Thyroid gland (tissue), 7 donors: ENCODE data around the gene FEM1C.

DNA sequence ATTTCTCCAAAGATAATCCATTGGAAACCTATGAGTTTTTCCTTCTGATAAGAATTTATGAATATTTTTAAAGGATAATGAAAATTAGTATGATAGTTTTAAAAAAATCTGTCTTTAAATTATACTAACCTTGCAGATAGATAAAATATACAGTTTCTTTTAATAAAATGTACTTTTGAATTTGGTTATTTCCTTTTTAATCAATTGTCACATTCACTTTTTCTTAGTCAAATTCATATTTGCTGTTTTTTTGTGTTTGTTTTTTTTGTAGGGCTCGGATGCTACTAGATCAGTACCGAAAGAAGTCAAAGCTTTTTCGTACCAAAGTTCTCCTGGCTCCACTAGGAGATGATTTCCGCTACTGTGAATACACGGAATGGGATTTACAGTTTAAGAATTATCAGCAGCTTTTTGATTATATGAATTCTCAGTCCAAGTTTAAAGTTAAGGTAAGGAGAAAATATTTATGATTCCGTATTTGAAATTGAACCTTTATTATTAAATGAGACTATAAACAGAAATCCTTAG lies 84.9 kb downstream of the MAN2A1 start:
- PRO-cap, 2 experiments: no peak in any of the 2 experiments
- RAMPAGE, long total RNA, 5 experiments: no peak in any of the 5 experiments

DNA sequence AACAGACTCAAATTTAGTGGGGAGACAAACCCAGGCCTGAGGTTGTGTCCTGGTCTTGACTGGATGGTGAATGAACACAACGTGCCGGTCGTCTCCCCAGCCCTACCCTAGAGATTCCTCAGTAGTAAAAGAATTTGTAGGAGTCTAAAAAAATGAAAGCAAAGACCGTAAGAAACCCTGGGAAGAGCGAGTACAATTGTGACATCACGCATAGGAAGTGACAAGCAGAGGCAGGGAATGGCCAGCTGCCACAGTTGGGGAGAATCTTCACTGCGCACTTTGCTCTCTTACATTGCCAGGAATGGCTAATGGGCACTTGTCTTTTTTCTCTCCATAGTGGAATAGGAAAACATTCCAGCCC lies 302.5 kb downstream of the MAN2A1 start:
- PRO-cap, 2 experiments: no peak in any of the 2 experiments
- RAMPAGE, long total RNA, 5 experiments: no peak in any of the 5 experiments

GRCh38 chr5:110737988-110738439 lies 793 bp upstream of the SLC25A46 start:
- PRO-cap, 2 experiments: no peak in any of the 2 experiments
- RAMPAGE, long total RNA, 5 experiments: no peak in any of the 5 experiments

DNA sequence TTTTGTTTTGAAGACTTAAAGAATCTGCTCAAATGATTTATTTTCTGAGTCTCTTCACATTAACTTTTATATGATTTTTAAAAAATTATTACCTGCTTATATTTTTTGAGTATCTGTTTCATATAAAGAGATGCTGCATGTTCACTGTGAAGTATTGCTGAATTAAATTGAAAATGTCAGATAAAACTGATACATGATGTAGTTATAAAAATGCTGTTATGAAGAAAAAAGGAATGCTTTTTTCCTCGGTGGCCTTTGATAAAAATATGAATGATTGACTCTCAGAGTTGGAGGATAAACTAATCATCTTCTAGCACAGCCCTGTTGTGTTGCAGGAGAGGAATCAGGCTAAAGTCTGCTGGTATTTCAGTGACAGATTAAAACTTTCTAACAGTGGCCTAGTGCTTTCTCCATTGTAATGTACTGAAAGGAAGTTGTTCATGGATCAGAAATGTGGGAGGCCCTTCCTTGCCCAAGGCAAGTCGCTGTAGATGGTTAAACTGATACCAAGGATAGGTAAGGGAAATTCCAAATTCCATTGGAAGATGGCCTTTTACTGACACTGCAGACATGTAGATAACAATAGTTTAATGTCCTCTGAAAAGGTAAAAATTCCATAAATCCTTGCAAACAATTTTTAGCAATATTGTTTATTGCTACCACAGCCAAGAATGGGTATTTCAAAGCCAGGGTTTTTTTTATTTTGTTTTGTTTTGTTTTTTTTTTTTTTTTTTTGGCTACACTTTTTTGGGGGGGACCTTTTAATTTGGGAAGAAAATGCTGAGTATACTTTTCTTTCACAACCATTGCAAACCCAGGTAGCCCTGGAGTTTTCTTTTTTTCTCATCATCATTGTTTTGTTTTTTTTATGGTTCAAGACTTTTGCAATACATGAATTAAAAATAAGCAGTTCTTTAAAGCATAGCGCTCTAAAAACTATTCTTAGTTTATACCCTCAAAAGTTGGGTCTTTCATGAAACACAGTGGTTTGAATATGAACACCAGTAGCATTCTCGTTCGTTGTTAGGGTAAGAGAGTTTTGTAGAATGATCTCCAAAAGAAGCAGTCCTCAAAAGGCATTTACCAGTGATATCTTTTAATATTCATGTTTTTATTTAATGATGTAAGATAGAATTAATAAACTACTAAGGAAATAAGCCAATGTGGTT lies 35.4 kb downstream of the WDR36 start:
- PRO-cap, 2 experiments: no peak in any of the 2 experiments
- RAMPAGE, long total RNA, 5 experiments: no peak in any of the 5 experiments

- PRO-cap, 2 experiments: no peak in any of the 2 experiments
- RAMPAGE, long total RNA, 5 experiments: no peak in any of the 5 experiments
Observed at GRCh38 chr5:111402615-111403113, 109.7 kb downstream of the STARD4 start.

DNA sequence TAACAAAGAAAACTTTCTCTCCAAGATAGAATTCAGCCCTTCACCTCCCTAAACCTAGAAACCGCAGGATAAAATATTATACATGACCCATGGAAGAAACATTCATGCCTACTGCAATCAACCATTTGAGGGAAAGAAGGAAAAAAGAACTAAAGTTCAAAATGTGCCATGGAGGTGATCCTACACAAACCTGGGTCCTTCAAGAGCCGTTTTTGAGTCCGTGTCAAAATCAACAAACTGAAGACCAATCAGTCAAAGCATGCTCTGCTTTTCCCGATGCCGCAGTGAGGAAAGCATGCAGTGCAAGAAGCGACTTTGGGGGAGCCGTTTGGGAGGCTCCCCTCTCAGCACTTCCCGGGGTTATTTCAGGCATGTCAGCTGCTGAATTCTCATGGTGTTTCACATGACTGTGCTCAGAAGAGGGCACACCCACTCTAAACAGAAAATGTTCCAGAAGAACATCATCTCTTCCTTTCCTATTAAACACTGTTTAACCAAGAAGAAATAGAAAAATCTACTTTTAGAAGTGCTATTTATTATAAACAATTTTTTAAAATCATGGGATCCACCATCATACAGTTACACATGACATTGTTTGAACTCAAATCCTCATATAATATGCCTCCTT lies 125.5 kb downstream of the EPB41L4A start:
- PRO-cap, 2 experiments: peak in 1 of 2 experiments; most common minus-strand start position 286 of the sequence (in 1)
- RAMPAGE, long total RNA, 5 experiments: no peak in any of the 5 experiments

DNA sequence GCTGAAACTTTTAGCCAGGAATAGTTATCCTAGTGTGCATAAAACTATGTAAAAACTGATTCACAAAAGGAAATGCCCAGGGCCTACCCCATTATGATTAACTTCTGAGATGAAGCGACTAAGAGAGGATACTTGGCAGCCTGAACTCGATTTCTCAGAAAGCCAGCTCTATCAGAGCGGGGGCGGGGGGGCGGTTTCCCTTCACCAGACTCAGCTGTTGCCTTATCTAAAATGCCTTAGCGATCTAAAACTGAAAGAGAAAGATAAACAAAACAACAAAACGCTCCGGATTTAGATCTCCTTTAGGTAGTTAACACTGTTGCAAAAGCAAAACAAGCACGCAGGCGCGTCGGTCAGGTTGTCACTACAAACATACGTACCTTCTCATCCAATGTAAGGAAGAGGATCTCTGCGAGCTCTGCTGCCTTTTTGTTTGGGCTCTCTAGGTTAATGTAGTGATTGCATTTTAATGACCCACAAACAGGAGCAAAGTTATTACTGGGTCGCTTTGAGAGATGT lies 1.2 kb downstream of the EPB41L4A start:
- PRO-cap, 2 experiments: peak in 2 of 2 experiments; most common plus-strand start position 391 of the sequence (in 1); most common minus-strand start position 148 of the sequence (in 1)
- RAMPAGE, long total RNA, 5 experiments: no peak in any of the 5 experiments

- PRO-cap, 2 experiments: no peak in any of the 2 experiments
- RAMPAGE, long total RNA, 5 experiments: no peak in any of the 5 experiments
Observed at GRCh38 chr5:112817721-112818148, 43.4 kb upstream of the SRP19 start.

- PRO-cap, 2 experiments: no peak in any of the 2 experiments
- RAMPAGE, long total RNA, 5 experiments: no peak in any of the 5 experiments
Observed at GRCh38 chr5:113053391-113053997, 76.9 kb downstream of the DCP2 start.

DNA sequence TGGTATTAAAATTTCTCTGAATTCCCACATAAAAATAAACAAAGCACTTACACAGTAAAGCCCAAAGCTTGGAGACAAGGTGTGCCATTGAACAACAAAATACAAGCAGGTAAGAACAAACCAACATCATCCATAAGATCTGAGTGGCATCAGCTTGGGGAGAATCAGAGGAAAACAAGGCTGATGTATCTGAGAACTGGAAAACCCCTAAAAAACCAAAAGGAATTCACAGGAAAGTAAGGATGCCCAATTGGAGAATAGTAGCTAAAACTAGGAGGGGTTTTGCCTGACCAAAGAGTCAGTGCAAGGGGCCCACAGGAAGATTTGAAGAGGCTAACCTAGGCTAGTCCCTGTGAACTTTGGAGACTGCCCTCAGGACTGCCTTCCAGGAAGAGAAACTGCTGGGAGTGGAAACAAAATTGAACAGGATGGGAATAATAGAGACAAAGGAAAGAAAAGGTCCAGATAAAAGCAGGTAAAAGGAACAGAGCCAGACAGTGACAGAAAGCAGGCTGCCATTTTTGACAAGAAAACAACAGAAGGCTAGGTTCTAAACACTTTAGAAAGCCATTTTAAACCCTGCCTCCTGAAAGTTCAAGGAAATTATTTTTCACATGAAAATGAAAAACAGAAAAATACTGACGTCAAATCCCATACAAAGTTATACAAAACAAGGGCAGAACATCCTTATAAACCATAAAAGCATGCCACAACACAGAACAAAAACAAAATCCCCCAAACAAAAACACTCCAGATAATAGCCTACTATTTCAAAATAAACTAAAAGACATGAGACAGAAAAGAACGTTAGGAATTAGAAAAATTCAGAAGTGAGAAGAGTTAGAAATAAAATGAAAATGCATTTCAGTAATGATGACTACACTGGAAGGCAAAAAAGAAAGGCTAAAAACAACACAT lies 173.4 kb downstream of the DCP2 start:
- PRO-cap, 2 experiments: no peak in any of the 2 experiments
- RAMPAGE, long total RNA, 5 experiments: no peak in any of the 5 experiments

- PRO-cap, 2 experiments: peak in 1 of 2 experiments; most common plus-strand start chr5:113250471 (in 1); most common minus-strand start chr5:113250336 (in 1)
- RAMPAGE, long total RNA, 5 experiments: no peak in any of the 5 experiments
Observed at GRCh38 chr5:113250127-113251028, 184.4 kb downstream of the TSSK1B start.

- PRO-cap, 2 experiments: no peak in any of the 2 experiments
- RAMPAGE, long total RNA, 5 experiments: no peak in any of the 5 experiments
Observed at GRCh38 chr5:113458005-113458256, 23.1 kb upstream of the TSSK1B start.

DNA sequence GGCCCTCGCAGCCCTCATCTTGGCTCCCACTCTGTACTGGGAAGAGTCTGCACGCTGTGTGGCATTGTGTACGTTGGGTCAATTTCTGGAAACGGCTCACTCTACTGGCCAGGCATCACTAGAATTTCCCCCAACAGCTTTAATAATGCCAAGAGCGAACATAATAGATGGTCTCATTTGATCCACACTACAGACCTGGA lies 644 bp upstream of the MCC start:
- PRO-cap, 2 experiments: no peak in any of the 2 experiments
- RAMPAGE, long total RNA, 5 experiments: no peak in any of the 5 experiments

DNA sequence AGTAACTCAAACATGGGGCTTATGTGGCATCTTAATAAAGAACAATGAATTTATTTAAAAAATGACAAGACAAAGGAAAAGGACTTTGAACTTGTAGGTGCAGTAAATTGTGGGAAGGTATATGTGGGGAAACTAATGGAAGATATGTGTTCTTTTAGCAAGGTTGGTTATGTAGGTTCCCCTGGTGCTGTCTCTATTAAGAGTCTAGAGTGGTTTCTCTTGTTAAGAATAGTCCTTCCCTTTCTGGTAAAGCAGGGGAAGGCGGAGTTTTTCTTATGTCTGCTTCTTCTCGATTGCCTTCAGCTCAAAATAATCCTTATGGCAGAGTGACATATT lies 2.2 kb downstream of the YTHDC2 start:
- PRO-cap, 2 experiments: no peak in any of the 2 experiments
- RAMPAGE, long total RNA, 5 experiments: no peak in any of the 5 experiments

DNA sequence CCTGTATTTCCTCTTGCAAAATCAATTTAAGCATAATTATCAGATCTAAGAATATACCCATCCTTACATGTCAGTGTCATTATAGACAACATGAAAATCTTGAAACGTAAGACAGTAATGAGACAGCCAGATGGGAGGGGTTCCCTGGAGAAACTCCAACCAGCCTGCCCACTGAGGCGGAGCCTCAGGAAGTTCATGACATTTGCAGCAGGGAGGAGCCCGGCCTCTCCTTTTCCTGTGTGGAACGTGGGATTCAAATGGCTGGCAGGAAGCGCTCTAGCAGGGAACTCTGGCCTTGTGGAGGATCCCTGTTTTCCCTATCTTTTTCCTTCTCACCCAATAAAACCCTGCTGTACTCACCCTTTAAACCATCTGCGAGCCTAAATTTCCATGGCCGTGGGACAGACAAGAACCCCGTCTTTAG lies 176.6 kb upstream of the KCNN2 start:
- PRO-cap, 2 experiments: peak in 1 of 2 experiments; most common plus-strand start position 256 of the sequence (in 1)
- RAMPAGE, long total RNA, 5 experiments: no peak in any of the 5 experiments

GRCh38 chr5:114411557-114412008 lies 49.7 kb downstream of the KCNN2 start:
- PRO-cap, 2 experiments: peak in 1 of 2 experiments; most common minus-strand start chr5:114411737 (in 1)
- RAMPAGE, long total RNA, 5 experiments: no peak in any of the 5 experiments

GRCh38 chr5:115392746-115393143 lies 96.3 kb upstream of the CCDC112 start:
- PRO-cap, 2 experiments: peak in 1 of 2 experiments; most common plus-strand start chr5:115392922 (in 1)
- RAMPAGE, long total RNA, 5 experiments: no peak in any of the 5 experiments

- PRO-cap, 2 experiments: peak in 2 of 2 experiments; most common minus-strand start chr5:115544740 (in 1)
- RAMPAGE, long total RNA, 5 experiments: start-site peak on the minus strand in 2 of 5 experiments, at chr5:115544663-115544775 at its widest, 25 to 294 reads per replicate
Observed at GRCh38 chr5:115544610-115544939, at the start of gene FEM1C. FEM1C (minus strand) TSS chr5:115544775.

GRCh38 chr5:115709550-115710104 lies 83.8 kb upstream of the TMED7 start:
- PRO-cap, 2 experiments: no peak in any of the 2 experiments
- RAMPAGE, long total RNA, 5 experiments: no peak in any of the 5 experiments

DNA sequence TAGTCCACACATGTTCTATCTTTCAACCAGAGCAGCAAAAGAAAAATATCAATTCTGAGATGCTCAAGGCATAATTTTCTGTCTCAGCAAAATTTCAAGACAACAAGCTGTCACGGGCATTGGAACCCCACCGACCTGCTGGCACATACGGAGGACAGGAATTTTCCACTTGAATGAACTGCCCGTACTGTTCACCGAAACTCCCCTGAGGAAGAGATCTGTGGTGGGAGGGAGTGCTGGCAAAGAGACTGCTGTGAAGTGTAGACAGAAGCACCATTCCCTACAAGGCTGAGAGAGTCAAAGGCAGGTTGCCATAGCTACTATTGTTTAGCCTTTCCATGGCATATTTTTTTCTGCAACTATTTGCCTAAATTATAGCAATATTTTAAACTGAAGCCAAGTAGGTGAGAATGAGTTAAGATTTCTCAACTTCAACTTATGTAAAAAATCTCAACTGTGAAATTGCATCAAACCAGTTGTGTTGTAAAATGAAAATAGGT lies 80.8 kb downstream of the CDO1 start:
- PRO-cap, 2 experiments: no peak in any of the 2 experiments
- RAMPAGE, long total RNA, 5 experiments: no peak in any of the 5 experiments